HL-60 (cell line): ENCODE measurements around a stretch of chr2.

GRCh38 chr2:102187290-102188318, 781 bp downstream of the IL1RL2 start:
- RRBS = 19% methylated on average over 6 of the region's 69 CpGs

DNA sequence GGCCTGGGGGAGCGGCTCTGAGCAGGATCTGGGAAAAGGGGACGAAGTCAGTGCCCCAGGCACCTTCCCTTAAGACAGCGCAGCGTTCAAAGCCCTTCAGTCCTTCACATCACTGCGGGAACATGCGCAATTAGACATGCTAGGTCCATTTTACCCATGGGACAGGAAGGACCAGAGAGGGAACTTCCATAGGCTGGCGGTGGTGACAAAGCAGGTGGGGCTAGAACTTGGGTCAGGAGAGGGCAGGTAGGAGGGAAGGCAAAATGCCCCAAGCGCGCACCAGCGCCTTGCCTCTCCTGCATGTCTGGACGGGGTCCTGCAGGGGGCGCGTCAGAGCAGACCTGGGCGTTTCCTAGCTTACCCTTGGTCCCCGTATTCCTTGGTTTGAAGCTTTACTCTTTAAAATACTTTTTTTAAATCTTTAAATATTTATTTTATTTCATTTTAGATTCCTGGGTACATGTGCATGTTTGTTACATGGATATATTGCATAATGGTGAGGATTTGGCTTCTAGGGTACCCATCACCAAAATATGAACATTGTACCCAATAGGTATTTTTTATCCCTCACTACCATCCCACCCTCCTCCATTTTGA, 59.8 kb upstream of the IL1RL1 start:
- RRBS = no CpG with 5 or more reads among the region's 15 CpGs

- RRBS = no CpG with 5 or more reads among the region's 10 CpGs
These were observed 15.1 kb upstream of the IL18R1 start for GRCh38 chr2:102340369-102341085.

- RRBS = no CpG with 5 or more reads among the region's 9 CpGs
These were observed 12.8 kb downstream of the IL18R1 start for GRCh38 chr2:102368165-102369051.

- RRBS = no CpG with 5 or more reads among the region's 12 CpGs
These were observed 2.2 kb downstream of the SLC9A2 start for GRCh38 chr2:102621235-102622241.

DNA sequence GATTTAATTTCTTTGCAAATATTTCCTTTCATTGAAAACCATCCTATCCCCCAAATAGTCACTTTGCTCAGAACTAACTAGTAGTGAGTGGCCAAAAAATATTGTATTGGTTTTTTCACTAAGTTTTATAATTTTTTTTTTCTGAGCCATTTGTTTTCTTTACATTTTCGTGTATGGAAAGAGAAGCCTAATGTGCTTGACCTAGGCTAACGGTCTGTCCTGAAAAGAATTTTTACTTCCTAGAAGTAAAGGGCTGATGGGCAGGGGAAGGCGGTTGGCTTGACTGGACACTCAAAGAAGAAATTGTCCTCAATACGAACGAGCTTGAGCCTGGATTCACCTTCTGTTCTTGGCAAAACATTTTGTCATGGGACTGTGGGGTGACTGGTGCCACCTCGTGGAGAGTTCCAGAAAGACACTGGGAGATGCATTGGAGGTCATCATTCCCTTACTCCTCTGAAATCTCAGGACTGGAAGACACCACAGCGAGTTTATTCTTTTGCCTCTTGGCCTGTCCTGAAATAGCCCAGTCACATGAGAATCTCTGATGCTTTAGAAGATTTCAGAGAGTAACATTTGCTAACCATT, 44.3 kb downstream of the TMEM182 start:
- RRBS = no CpG with 5 or more reads among the region's 7 CpGs

DNA sequence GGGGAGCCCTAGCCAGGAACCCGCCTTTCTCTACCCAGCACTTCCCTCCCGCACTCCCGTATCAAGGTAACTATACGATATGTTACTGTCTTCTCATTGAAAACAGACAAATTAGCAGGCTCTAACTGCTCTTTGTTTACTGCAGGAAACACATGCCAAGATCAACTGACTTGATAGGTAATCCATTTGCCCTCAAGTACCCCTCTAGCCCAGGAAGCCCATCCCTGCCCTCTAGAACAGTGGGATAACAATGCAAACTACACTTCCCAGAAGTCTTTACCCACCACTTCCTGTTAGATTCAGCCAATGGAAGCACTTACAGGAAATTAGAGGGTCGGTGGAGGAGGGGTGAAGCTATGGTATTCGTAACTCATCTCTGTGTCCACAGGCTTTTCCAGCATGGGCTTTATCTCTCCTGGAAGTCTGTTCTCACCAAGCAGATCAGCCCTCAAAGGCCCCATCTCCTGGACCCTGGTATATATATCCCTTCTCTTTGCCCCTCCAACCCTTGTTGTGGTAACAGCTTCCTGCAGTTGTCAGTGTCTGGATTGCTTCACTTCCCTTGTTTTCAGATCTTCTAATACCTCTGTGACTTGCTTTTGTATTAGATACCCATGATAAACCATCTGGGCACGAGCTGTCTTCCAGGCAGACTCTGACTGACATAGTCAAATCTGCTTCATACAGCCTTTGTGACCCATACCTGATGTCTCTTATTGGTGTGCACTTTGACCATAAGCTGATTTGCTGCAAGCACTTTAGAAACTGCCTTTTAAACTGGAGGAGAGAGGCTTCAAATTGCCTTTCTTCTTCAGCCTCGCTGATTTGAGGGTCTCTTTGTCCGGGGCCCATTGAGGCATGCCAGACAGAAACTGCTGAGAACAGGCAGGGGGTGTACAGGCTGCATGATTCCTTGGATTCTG, 475.0 kb upstream of the POU3F3 start:
- RRBS = no CpG with 5 or more reads among the region's 9 CpGs

- RRBS = no CpG with 5 or more reads among the region's 13 CpGs
These were observed 150.3 kb upstream of the POU3F3 start for GRCh38 chr2:104703462-104704127.

GRCh38 chr2:104845605-104845968, 8.3 kb upstream of the POU3F3 start:
- RRBS = no CpG with 5 or more reads among the region's 11 CpGs

DNA sequence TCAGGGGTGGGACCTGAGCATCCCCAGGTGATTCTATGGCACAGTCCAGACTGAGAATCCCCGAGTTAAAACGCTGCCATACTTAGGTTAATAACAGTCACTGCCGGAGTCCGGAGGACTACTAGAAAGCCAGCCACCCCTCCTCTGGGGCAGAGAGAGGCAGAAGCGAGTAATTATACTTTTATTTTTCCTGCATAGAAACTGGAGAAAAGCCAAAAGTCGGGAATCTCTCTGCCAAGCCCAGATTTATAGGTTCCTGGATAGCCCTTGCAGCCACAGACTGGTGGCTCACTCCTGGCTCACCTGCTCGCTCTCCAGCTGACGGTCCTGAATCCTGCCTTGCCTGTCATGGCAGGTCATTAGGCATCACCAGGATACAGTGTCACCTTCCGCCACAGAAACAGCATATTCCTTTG, 57.3 kb upstream of the GPR45 start:
- RRBS = no CpG with 5 or more reads among the region's 9 CpGs

GRCh38 chr2:105337901-105338498, 660 bp downstream of the C2orf49 start:
- RRBS = no CpG with 5 or more reads among the region's 12 CpGs

DNA sequence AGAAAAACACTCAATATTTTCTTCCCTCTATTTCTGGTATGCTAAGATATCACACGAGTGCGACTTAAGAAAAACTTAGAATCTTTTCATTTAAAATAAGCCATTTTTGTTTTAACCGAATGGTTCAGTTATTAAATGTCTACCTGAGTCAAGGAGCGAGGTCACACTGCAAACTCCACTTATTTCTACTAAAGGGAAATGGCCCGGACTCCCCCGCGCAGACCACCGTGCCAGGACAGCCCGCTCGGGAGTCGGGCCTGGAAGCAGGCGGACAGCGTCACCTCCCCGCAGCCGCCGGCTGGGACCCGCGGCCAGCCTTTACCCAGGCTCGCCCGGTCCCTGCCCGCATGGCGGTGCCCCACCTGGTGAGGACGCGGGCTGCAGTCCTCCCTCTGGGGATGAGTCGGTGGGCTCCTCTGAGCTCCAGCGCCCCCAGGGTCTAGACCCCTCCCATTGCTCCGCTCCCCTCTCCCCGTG, 595 bp downstream of the FHL2 start:
- RRBS = 11% methylated on average over 13 of the region's 28 CpGs

DNA sequence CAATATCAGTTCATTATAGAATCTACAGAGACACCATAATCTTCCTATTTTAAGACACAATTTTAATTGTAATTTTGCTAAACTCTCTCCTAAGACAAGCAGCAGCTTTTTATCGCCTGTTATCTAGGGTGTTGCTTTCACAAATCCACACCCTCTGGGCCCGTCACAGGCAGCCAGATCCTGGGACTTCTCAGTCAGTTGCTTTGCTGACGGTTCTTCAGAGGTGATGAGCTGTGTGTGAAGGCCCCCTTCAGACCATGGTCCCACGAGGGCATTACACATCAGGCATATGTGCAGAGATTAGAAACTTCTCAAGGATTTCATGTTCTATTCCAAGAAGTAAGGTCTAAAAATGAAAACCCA, 96.2 kb upstream of the FHL2 start:
- RRBS = no CpG with 5 or more reads among the region's 4 CpGs

DNA sequence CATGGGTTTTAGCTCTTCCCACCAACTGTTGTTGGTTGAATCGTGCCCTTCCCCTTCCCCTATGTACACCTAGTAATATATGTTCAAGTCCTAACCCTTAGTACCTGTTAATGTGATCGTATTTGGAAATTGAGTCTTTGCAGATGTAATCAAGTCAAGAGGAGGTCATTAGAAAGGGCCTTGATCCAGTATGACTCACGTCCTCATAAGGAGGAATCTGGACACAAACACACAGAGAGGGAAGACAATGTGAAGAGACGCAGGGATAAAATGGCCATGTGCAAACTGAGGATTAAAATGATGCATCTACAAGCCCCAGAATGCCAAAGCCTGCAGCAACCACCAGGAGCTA, 171.5 kb upstream of the NCK2 start:
- RRBS = no CpG with 5 or more reads among the region's 4 CpGs

- RRBS = no CpG with 5 or more reads among the region's 3 CpGs
These were observed 25.8 kb upstream of the NCK2 start for GRCh38 chr2:105719043-105719242.

- RRBS = no CpG with 5 or more reads among the region's 11 CpGs
These were observed 50.7 kb downstream of the NCK2 start for GRCh38 chr2:105795228-105796035.

GRCh38 chr2:105807051-105807544, 62.4 kb downstream of the NCK2 start:
- RRBS = no CpG with 5 or more reads among the region's 7 CpGs

- RRBS = no CpG with 5 or more reads among the region's 15 CpGs
These were observed 31.3 kb downstream of the ECRG4 start for GRCh38 chr2:106096668-106097216.

DNA sequence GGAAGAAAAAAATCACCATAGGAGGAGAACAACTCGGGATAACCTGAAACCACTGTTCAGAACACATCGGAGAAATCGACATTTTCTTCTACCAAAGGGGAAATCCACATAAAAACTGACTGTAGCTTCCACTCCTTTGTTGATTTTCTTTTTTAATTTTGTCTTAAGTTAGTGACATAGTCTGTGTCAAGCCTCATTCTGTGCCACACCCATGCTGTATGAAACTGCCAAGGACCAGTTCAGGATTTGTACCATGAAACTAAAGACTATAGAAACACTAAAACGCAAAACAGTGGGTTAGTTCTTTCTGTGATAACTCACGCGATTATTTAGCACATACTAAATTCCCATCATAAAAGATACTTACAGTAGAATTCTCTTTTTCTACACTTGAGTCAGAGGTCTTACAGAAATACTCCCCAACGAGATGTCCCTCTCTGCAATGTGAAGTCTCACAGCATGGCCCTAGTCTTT, 54.5 kb downstream of the UXS1 start:
- RRBS = no CpG with 5 or more reads among the region's 7 CpGs

GRCh38 chr2:106160890-106161324, 33.2 kb downstream of the UXS1 start:
- RRBS = no CpG with 5 or more reads among the region's 4 CpGs